ENCODE data around the genes PALLD and HMGB2.

DNA sequence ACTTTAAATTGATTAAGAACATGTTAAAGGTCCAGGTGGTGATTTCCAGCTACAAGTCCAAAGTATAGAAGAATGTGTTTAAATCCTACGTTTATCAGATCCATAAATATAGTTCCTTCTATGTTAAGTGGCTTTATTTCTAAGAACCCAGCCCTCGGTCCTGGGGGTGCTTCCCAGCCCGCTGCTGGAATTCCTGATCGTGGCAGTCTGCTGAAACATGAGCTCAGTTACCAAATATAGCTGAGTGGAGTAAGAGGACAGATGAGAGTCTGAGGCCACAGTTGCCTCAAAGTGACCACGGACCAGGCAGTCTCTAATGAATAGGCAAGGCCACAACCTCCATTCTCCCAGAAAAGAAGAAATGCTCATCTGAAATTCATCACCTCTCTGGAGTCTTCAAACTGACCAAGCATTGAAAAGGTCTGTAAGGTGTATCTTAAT, at the start of gene PALLD:
TSS of gene PALLD (plus strand) at position 278 of the 441 bp plus-strand sequence.
- RRBS, result no CpG with 5 or more reads among the region's 5 CpGs

GRCh38 chr4:168766302-168766898, 243.7 kb downstream of the CBR4 start:
- RRBS, result no CpG with 5 or more reads among the region's 7 CpGs

DNA sequence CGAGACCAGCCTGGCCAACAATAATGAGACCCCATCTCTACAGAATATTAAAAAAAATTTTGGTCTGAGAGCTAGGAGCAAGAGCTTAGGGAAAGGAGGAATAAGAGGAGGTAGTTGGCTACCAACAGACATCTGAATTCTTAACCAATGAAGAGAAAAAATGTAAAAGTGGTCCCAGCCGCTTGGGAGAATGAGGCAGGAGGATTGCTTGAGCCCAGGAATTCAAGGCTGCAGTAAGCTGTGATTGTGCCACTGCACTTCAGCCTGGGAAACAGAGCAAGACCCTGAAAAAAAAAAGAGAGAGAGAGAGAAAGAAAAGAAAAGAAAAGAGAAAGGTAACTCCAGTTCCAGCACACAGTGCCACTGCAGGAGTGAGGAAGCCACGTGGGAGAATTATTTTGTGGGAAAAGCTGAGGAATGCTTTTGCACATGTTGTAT, 226.0 kb downstream of the CBR4 start:
- RRBS, result no CpG with 5 or more reads among the region's 3 CpGs

- RRBS, result no CpG with 5 or more reads among the region's 11 CpGs
These were observed 225.0 kb downstream of the CBR4 start for GRCh38 chr4:168784839-168785602.

- RRBS, result 90% methylated on average over 16 of the region's 64 CpGs
These were observed 177.0 kb downstream of the CBR4 start for GRCh38 chr4:168832658-168833827.

DNA sequence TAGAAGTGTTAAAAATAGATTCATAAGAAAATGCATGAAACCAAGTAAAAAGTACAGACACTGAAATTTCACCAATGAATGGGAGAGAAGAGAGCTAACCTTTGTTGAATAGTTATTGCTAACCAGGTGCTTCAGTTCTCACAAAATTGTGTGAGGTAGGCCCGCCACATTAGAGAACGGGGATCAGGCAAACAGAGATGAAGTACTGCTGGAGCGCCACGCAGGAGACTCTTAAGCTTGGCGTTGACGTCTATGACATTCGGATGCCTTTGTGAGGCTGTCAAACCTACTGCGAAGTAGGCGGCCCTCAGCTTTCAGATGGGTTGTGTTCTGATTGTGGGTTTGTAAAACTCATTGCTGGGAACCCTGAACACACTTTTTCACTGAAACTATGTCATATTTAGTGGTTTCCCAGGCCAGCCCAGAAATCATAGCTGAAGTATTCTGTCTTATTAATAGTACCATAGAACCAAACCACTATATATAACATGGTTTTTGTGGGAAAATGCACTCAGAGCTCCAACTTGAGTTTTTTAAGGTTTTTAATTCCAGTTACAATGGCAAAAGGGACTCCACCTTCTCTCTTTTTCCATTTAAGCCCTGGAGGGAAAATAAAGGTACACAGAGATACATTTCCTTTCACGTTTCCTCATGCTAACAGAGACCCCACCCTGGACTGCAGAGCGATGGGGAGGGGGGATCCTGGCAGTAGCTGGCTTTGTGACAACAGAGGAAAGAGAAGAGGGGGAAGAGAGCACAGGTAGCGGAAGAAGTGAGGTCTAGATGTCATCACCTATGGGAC, 173.4 kb downstream of the CBR4 start:
- RRBS, result no CpG with 5 or more reads among the region's 12 CpGs

DNA sequence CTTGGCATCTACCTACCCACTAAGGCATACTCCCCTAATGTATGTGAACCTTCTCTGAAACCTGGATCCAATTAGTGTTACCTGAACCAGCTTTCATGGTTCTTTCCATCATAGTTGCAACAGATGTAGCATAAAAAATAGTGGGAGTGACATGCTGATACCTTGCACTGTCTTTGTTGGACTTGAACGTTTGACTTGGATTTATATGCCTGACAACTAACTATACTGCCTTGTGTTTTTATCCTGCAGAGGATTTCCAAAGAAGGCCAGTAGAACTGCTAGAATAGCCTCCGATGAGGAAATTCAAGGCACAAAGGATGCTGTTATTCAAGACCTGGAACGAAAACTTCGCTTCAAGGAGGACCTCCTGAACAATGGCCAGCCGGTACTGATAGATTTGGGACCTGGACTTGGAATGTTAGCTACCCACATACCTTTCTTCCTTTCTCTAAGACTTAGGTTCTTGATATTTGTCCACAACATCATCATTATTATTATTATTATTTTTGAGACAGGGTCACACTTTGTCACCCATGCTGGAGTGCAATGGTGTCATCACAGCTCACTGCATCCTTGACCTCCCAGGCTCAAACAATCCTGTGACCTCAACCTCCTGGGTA, 119.3 kb downstream of the CBR4 start:
- RRBS, result no CpG with 5 or more reads among the region's 5 CpGs

DNA sequence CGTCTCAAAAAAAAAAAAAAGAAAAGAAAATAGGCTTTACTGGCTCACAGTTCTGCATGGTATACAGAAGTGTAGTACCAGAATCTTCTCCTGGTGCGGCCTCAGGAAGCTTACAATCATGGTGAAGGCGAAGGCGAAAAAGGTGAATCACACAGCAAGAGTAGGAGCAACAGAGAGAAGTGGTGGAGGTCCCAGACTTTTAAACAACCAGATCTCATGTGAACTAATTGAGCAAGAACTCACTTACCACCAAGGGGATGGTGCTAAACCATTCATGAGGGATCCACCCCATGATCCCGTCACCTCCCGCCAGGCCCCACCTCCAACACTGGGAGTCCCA, 110.2 kb downstream of the CBR4 start:
- RRBS, result no CpG with 5 or more reads among the region's 6 CpGs

DNA sequence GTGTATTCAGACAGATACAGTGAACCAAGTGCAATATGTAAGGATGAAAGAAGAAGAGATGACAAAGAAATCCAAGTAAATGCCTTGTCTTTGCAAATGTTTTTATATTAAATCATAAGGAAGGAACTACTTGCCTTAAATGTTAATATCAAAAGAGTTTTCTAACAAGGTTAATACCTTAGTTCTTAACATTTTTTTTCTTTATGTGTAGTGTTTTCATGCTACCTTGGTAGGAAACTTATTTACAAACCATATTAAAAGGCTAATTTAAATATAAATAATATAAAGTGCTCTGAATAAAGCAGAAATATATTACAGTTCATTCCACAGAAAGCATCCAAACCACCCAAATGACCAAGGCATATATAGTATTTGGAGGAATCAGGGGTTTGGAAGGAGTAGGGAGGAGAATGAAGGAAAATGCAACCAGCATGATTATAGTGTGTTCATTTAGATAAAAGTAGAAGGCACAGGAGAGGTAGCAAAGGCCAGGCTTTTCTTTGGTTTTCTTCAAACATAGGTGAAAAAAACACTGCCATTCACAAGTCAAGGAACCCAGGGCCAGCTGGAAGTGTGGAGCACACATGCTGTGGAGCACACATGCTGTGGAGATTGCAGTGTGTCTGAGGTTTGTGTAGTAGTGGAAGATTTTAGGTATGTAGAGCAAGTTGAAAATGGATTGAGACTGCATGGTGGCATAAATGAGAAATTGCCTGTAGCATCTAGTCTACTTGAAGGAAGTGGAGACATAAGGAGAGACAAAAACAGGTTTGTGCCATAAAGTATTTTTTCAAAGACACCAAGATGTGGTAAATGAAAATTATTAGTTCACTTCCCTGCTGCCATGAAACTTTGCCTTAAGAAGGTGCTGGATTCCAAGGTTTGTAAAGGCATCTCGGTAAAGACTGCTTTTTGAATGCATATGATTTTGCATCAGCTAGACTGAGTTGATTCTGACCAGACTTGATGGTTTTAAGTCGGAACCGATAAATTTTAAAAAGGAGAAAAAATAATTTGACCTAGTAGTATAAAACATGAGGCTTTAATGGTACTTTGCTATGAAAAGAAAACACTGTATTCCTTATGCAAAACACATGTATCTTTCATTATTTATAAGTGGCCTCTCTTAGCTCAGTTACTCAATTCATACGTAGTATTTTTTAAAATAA, 82.9 kb downstream of the CBR4 start:
- RRBS, result no CpG with 5 or more reads among the region's 4 CpGs

DNA sequence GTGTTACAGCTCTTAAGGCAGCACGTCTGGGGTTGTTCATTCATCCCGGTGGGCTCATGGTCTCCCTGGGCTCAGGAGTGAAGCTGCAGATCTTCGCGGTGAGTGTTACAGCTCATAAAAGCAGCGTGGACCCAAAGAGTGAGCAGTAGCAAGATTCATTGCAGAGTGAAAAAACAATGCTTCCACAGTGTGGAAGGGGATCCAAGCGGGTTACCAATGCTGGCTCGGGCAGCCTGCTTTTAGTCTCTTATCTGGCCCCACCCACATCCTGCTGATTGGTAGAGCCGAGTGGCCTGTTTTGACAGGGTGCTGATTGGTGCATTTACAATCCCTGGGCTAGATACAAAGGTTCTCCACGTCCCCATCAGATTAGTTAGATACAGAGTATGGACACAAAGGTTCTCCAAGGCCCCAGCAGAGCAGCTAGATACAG, 24.9 kb upstream of the CBR4 start:
- RRBS, result no CpG with 5 or more reads among the region's 9 CpGs

DNA sequence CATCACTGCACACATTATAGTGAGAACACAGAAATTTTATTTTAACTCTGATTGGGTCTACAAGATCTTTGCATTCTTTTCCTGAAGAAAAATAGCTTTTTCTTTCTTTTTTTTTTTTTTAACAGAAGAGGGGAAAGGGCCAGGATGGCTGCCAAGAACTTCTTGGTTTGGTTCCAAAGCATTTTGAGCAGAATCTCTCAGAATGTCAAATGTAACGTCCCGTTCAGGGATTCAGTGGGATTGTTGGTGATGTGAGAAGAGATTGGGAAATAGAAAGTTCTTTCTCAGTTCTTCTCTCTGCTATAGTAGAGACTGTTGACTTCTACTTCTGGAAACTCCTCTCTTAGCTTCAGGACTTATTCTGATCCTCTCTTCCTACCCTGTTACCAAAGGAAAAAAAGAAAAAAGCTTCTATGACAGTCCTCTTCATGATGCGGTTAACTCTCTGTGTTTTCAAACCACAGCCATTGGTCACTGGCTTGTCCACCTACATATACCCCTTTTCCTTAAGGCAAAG, 71.0 kb upstream of the CBR4 start:
- RRBS, result no CpG with 5 or more reads among the region's 3 CpGs

DNA sequence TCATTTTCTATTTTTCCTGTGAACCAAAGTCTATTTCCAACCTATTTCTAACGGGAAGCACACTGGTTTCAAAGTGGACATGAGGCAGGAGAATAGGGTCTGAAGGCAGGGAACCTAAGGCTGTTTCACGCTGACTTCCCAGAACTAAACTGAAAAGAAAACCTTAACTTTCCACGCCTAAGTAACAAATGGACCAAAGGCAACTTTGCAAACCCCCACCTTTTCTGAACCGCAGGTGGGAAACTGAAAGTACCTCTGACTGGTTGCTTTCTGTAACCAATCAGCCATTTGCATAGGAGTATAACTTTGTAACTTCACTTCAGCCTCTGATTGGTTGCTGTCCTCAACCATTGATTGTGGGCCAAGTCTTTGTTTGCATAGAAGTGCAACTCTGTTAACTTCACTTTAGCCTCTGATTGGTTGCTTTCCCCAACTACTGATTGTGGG, 121.4 kb upstream of the CBR4 start:
- RRBS, result no CpG with 5 or more reads among the region's 4 CpGs

- RRBS, result no CpG with 5 or more reads among the region's 2 CpGs
These were observed 69.2 kb downstream of the SH3RF1 start for GRCh38 chr4:169201392-169202039.

- RRBS, result no CpG with 5 or more reads among the region's 5 CpGs
These were observed 56.8 kb downstream of the SH3RF1 start for GRCh38 chr4:169213751-169214603.

GRCh38 chr4:169619367-169620288, 750 bp upstream of the CLCN3 start:
- RRBS, result no CpG with 5 or more reads among the region's 39 CpGs

- RRBS, result no CpG with 5 or more reads among the region's 2 CpGs
These were observed 30.1 kb downstream of the CLCN3 start for GRCh38 chr4:169650347-169651060.

- RRBS, result no CpG with 5 or more reads among the region's 5 CpGs
These were observed 792.4 kb upstream of the GALNTL6 start for GRCh38 chr4:171020858-171021091.

DNA sequence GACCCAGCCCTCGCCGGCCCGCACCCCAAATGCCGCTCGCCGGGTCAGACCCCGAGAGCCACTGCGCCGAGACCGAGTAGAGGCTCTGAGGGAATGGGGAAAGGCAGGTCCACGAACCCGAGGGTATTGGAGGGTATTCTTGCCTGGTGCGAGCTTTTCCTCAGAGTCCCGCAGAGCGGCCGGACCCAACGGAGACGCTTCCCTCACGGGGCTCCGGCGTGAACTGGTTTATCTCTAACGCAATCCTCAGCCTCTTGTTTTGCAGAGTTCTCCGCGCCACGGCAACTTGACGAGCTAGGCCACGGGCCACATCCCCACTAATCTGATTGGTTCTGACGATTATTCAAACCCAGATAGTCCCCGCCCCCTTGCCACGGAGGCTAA, at the start of gene HMGB2:
TSS of gene HMGB2 (minus strand) at position 230 of the 384 bp plus-strand sequence.
- RRBS, result no CpG with 5 or more reads among the region's 30 CpGs

GRCh38 chr4:173528834-173529901, 861 bp downstream of the HAND2 start:
- RRBS, result 54% methylated on average over 40 of the region's 121 CpGs

GRCh38 chr4:173642451-173642945, 112.5 kb upstream of the HAND2 start:
- RRBS, result no CpG with 5 or more reads among the region's 3 CpGs

Measured in Jurkat, Clone E6-1 (cell line).